Fibroblast of the aortic adventitia (primary cell): ENCODE measurements around a stretch of chr21.

DNA sequence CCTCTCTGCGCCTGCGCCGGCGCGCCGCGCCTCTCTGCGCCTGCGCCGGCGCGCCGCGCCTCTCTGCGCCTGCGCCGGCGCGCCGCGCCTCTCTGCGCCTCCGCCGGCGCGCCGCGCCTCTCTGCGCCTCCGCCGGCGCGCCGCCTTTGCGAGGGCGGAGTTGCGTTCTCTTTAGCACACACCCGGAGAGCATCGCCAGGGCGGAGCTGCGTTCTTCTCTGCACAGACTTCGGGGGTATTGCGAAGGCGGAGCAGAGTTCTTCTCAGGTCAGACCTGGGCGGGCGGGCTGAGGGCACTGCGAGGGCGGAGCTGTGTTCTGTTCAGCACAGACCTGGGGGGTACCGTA lies 63.7 kb downstream of the PRMT2 start:
- CAGE, long polyA plus RNA: no peak